Temporal lobe (tissue), 2 donors: ENCODE measurements around the genes ASTN2 and CDK5RAP2.

- RAMPAGE, long total RNA: no peak
These were observed 90.3 kb upstream of the TNFSF8 start for GRCh38 chr9:115020505-115021321.

- RAMPAGE, long total RNA: no peak
These were observed 85.3 kb upstream of the TNC start for GRCh38 chr9:115203088-115203779.

DNA sequence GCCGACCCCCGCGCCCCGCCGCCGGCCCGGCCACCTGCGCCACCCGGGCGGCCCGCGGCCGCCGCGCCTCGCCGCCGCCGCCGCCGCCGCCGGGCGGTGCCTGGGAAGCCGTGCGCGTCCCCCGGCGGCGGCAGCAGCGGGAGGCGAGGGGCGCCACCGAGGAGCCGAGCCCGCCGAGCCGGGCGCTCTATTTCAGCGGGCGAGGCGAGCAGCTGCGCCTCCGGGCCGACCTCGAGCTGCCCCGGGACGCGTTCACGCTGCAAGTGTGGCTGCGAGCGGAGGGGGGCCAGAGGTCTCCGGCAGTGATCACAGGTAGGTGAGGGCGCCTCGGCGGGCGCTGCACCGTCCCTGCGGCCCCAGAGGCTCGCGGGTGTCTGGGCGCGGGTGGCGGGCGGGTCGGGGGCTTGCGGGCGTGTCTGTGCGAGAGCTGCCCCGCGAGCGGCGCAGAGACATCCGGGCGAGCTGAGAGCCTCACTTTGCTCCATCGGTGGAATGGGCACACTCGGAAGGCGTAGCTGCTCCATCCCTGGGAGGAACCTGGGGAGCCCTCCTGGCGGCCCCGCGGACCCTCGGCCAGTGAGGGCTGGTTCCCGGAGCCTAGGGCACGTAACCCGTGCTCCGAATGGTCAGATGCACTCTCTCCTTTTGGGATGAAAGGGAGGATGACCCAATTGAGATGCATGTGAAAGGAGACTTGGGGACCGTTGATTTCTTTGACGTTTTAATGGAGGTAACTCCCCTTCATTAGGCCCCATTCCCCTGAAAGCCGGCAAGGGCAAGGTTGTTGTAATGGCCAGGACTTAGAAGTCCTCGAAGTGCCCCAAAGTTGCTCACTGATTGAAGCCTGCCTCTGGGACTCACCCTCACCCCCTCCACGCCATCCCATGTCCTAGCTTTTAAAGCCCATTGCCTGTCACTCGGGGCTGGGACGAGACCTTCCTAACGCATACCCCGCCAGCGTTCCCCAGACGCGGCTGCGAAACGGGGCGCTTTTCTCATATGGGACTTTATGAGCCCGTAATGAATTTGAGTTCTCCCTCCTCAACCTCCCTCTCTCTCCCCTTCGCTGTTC lies 1.0 kb downstream of the PAPPA start:
- RAMPAGE, long total RNA: no peak

DNA sequence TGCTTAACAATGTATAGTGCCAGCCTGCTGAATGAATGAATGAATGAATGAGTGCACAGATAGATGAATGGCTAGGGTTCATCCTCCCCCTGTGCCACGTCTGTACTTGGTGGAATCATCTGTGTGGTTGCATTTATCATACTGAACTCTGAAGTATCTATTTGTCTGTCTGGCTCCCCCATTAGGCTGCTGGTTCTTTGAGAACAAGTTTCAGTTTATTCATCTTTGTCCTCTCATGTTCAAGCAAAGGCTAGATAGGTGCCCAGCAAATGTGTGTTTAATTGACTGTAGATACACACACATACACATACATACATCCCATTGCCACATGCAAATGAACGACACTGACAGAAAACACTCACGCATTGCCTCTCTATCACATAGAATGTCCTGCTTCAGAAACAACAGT lies 150.4 kb downstream of the PAPPA start:
- RAMPAGE, long total RNA: no peak

GRCh38 chr9:117414961-117415493 lies at the start of gene ASTN2:
ASTN2 (minus strand) TSS chr9:117415057.
- RAMPAGE, long total RNA: no peak

DNA sequence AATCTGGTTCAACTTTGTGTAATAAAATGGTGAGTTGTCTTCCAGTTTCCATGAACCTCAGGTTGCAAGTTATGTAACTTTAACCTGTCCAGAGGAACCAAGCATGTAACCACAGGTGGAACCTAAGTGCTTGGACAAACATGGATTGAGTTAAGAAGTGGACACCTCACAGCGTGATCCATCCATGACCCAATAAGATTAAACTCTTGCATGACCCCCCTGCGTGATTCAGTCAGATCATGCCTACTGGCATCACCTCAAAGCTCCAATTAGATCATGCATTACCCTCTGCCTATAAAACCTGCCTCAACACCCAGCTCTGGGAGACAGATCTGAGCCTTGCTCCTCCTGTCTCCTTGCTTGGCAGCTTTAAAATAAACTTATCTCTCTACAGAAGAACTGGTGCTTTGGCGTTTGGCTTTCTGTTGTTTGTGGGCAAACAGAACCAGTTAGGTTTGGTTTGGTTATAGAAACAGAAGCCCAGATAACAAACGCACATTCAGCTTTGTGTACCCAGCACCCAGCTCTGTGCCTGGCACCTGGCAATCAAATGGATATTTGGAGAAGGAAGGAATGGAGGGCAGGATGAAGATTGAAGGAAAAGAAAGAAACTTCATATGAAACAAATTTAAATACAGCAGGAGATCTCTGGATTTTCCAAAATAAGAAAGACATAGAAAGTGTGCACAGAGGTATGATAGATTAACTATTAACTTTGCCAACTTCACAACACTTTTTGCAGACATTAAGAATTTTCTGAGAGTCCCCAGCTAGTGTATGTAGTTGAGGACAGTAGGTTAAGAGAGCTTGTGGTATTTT lies 101.9 kb upstream of the ASTN2 start:
- RAMPAGE, long total RNA: no peak

GRCh38 chr9:120439921-120440610 lies 139.9 kb downstream of the CDK5RAP2 start:
- RAMPAGE, long total RNA: no peak

DNA sequence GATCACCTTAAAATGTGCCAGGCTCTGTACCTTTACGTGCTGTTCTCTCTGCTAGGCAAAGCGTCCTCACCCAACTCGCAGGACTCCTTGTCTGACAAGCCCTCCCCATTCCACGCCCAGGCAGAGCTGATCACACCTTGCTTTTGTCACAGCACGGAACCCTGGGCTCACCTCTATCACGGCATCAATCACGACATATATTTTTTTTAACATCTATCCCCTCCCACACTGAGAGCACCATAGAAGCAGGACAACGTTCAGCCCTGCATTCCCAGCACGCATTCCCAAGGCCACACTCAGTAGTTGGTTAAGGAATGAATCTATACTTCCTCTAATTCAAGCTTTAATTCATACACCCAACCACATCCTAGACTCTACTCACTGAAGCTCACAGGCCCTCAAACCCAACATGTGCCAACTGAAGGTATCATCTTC lies 47.0 kb downstream of the CDK5RAP2 start:
- RAMPAGE, long total RNA: no peak

- RAMPAGE, long total RNA: start-site peak on the minus strand at chr9:120579931-120580172, 58 and 83 reads in 2 replicates
These were observed at the start of gene CDK5RAP2 for GRCh38 chr9:120579266-120580554. CDK5RAP2 (minus strand) TSS chr9:120580167.

DNA sequence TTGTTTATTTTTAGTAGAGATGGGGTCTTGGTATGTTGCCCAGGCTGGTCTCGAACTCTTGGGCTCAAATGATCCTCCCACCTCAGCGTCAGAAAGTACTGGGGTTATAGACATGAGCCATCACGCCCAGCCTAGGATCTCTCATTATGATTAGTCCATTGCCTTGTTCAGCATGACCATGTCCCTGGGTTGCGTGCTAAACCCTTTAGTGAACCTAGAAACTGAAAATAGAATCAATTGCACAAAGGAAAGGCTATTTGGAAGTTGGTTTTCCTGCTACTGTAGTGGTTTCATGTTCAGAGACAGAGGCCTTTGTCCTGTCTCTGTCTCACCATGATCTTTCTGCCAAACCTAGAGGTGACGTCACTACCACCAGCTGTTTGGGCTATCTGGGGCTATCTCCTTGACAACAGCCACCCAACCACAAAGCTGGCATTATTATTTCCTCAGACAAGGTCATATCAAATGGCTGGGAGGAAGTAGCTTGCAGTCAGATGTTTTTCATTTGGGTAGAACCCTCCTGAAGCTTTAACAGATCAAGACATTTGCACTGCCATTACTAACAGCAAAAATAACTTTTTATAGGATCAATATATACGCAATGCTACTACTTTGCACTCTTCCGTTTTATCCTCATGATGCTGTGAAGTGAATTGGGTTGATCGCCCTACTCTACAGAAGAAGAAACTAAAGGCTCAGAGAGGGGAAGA lies 4.0 kb upstream of the CDK5RAP2 start:
- RAMPAGE, long total RNA: no peak

- RAMPAGE, long total RNA: no peak
These were observed 4.1 kb downstream of the MEGF9 start for GRCh38 chr9:120710073-120710762.

- RAMPAGE, long total RNA: no peak
These were observed 2.6 kb downstream of the MEGF9 start for GRCh38 chr9:120711728-120712107.

DNA sequence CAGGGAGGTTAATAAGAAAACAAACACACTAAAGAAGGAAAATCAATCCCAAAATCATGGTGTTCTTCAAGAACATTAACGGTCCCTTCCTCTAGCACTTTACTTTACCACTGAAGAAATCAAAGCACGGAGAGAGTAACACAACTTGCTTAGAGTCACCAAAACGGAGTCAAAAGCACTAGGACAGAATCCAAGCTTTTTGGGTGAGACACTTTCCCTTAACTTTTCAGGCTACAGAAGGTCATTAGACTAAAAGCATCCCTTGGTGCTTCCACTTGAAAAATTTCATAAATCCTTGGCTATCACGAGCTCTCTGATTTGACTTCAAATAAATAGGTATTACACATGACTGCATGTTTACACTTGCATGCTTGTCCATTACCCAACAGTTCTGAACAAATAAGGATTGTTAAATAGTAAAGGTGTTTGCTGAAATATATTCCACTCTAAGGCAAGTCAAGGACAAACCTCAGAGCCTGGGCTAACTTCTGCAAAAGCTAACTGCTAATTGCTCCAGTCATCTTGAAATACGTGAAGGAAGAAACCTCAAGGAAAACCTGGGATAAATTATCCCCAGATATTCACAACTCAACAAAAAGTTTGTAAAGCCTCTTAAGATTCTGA lies 14.5 kb downstream of the FBXW2 start:
- RAMPAGE, long total RNA: no peak

DNA sequence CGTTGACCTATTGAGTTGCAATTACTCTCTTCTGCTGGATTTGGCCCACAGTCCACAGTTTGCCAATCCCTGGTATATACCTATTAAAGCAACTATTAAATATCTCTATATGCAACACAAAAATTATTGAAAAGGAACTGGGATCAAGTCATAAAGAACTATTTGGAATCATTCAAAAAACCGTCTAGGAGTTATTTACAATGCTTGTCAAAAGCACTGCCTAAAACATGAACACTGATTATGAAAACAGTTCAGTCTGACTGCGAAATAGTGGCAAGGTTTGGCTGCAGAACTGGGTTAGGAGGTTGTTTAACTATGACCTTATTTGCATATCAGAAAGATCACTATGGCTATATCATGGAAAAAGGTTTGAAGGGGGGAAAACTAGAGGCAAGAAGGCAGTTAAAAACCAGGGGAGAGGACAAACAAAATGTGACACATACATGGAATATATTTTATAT lies 12.0 kb downstream of the FBXW2 start:
- RAMPAGE, long total RNA: no peak

- RAMPAGE, long total RNA: no peak
These were observed 2.0 kb upstream of the PSMD5 start for GRCh38 chr9:120844634-120845277.

DNA sequence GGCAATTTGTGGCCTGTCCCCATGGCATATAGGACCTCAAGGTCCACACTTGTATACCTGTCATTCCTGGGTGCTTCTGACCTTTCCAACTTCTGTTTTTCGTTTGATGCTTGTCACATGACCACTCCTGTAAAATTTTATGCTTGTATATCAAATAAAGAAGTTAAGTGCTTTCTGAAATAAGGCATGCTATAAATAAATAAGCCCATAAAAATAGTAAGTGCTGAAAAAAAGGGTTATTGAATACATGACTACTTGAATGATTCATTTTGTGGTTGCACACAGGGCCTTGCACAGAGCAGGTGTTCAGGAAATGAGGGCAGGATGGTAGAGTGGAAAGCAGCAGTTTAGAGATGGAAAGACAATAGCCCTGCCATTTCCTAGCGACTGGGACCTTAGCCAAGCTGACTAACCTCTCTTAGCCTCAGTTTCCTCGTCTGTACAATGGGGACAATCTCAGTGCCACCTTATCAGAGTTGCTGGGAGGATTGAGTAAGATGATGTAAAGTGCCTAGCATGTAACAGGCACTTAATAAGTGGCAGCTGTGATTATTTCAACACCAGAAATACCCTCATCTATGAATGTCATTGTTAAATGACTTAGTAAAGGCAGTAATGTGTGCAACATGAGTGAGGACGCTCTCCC lies 15.7 kb upstream of the PHF19 start:
- RAMPAGE, long total RNA: no peak

GRCh38 chr9:120909981-120910507 lies 16.6 kb downstream of the TRAF1 start:
- RAMPAGE, long total RNA: no peak

DNA sequence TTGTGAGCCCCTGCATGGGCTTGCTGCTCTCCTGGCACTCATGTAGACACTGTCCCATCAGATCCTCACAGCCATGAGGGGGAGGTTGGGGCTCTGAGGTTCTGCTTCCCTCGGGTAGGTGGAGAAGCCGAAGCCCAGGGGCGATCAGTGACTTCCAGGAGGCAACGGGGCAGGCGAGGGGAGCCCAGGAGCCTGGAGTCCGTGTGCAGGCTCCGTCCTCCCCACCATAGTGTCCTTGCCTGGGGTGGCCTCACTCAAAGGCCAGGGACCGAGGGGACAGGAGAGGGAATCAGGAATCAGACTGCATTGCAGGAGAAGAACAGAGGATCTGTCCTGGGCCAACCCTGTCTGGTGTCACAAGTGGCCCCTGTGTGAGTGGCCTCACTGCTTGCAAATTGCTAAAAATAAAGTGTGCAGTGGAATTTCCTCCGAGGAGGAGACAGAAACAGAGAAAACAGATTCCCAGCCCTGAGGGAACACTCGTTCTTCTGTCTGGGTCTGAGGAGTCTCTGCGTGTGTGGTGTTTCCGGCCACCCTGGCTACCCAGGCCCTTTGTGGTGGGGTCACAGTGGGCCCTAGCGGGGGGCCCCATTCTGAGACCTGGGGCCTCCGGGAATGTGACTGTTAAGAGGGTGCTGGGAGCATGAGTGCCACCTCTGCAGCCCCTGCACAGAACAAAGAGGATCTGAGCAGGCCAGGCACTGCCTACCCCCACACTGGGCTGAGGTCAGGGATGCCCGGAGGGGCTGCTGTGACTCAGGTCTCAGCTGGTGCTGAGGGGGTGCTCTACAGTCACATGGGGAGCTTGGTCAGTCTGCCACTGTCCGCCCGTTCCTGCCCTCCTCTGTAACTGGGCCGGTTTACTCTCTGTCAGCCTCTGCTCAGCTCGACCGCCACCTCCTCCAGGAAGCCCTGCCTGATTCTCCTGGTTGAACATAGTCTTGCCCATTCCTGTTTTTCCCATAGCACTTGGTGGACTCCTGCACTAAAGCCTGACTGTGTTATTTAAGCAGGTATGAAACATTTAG lies 7.5 kb downstream of the TRAF1 start:
- RAMPAGE, long total RNA: no peak

DNA sequence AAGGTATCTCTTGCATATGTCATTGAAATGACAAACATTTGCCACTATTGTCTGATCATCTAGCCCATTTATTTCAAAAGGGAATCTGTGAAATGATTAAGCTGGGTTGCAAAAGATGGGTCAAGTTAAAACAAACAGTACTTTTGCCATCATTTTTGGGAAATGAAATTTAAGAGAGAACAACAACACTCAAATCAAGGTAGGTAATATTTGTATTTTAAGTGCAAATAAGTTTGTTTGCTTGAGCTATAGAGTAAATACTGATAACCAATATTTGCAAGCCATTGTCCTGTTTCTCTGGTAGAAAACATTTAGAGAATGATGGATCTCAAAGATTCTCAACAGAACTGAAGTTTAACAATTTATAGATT lies 1.6 kb upstream of the C5 start:
- RAMPAGE, long total RNA: no peak

GRCh38 chr9:121185126-121185577 lies 16.5 kb downstream of the RAB14 start:
- RAMPAGE, long total RNA: no peak